Measurements from ENCODE around the genes ERP29, NAA25 and TRAFD1.

DNA sequence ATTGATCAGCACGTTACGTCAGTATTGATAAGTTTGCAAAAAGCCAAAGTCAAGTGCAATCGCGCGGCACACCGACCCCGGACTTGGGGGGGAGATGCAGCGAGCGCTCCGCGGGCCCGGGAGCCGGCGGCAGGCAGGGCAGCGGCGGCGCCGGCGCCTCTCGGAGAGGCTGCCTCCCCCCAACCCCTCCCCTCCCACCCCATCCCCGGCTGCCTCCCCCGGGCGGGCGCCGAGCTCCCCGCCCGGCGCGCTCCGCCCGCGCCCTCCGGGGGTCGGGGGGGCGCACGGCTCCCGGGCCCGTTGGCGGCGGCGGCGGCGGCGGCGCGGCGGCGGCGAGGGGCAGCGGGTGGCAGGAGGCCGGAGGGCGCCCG is 311 bp upstream of the CUX2 start:
- RRBS, result 5% methylated on average over 25 of the region's 53 CpGs

GRCh38 chr12:111107640-111108069 is 73.7 kb downstream of the CUX2 start:
- RRBS, result no CpG with 5 or more reads among the region's 3 CpGs

DNA sequence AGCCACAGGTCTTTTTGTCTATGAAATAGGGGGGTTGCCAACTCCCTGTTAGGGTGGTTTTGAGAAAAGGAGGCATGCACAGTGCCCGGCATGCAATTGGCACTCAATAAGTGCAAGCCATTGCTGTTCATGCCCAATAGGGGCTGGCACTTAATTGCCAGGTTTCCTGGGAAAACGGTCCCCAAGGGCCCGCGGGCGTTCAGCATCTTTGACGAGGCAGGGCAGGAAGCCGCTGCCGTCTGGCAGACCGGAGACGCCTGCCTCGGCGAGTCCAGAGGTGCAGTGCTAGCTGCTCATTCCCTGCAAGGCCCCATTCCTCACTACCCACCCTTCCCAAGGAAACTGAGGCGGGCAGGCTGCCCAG is 3.5 kb downstream of the SH2B3 start:
- RRBS, result no CpG with 5 or more reads among the region's 13 CpGs

GRCh38 chr12:111409869-111410991 is 4.5 kb downstream of the SH2B3 start:
- RRBS, result 11% methylated on average over 5 of the region's 26 CpGs

- RRBS, result no CpG with 5 or more reads among the region's 10 CpGs
These were observed 8.0 kb downstream of the SH2B3 start for GRCh38 chr12:111413584-111414163.

GRCh38 chr12:111420568-111421426 is 15.1 kb downstream of the SH2B3 start:
- RRBS, result no CpG with 5 or more reads among the region's 16 CpGs

DNA sequence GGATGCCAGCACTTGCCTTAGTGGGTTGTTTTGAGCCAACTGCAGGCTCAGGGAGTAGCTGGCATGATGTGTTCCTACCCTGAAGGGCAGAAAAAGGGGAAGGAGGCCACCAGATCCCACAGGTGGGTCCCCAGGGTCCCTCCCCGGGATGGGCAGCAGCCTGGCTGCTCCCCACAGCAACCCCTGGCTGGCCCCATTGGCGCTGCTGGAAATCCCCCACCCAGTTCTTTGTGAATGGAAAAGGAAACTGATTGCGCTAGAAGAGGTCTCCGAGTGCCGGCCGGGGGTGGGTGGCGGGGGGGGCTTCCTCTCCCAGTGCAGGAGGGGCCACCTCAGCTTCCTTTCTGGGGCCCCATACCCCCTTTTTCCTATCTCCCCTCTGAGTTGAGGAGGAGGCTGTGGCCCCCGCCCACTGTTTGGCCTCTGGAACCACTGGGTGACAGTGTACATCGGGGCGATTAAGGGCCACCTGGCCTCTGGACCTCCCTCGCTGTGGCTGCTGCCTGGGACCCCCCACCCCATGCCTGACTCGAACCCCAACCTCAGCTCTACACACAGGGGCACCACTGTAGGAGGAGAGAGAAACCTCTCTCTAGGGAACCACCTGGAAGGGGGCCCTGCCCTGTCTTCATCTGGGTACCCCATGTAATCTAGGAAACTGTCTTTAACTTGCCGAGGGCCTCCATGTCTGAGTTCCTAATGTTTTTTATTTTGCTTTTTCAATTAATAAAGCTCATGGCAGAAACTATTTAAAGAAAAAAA is 25.2 kb downstream of the SH2B3 start:
- RRBS, result no CpG with 5 or more reads among the region's 13 CpGs

DNA sequence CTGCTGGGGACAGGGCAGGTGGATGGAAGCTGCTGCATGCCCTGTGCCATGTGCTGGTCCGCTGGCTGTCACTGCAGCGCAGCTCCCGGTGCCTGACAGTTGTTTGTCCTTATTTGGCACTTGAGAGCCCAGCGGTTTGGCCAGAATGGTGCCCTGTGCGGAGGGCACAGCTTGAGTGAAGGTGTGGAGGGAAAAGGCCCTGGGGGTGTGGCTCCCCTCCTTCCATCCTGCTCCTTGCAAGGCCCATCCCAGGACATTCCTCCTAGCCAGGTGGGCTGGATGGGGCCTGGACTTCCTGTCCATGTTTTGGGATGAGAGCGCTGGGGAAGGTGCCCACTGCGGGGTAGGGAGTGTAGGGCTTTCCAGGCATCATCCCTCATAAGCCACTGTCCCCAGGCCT is 30.3 kb downstream of the SH2B3 start:
- RRBS, result no CpG with 5 or more reads among the region's 7 CpGs

DNA sequence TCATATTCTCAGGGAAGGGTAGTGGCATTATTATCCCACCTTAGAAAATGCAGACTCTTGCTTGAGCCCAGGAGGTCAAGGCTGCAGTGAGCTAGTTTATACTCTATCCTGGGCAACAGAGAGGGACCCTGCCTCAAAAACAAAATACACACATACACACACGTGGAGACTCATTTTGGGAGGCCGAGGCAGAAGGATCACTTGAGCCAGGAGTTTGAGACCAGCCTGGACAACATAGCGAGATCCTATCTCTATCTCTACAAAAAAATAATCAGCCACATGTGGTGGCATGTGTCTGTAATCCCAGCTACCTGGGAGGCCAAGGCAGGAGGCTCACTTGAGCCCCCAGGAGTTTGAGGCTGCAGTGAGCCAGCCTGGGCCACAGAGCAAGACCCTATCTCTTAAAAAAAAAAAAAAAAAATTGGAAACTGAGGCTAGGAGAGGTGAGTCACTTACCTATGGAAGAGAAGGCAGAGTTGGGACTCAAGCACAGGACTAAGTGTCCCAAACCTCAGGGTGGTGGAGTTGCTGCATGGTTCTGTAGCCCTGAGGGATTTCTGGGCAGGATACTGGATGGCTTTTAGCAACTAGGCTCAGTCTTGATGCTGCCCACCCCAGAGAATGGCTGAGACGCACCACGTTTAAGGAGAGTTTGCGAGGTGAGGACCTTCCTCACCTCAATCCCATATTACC is 35.4 kb downstream of the SH2B3 start:
- RRBS, result no CpG with 5 or more reads among the region's 6 CpGs

DNA sequence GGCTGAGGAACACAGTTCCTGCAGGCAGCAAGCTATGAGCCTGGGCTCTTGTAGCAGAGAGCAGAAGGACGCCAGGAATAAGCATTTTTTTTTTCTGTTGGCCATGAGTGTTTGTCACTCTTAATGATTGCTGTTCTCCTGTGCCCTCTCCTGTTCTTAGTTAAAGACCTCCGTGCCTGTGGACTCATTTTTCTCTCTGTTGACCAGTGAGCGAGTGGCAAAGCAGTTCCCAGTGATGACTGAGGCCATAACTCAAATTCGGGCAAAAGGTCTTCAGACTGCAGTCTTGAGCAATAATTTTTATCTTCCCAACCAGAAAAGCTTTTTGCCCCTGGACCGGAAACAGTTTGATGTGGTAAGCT is 19.7 kb downstream of the ACAD10 start:
- RRBS, result no CpG with 5 or more reads among the region's 5 CpGs

DNA sequence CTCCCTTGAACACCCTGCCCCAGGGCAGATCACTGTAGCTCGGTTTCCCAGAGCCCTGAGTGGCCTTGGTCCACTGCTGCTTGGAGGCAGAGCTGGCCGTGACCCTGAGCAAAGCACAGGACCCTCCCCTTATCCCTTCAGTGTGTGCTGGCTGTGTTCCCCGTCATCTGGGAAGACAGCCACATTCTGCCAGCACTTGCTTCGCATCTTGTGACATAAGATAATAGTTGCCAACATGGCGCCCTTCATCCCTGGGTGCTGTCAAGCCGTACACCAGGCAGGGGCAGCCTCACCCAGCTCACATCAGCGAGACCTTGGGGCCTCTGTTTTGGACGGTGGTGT is 12.1 kb upstream of the ALDH2 start:
- RRBS, result no CpG with 5 or more reads among the region's 8 CpGs

DNA sequence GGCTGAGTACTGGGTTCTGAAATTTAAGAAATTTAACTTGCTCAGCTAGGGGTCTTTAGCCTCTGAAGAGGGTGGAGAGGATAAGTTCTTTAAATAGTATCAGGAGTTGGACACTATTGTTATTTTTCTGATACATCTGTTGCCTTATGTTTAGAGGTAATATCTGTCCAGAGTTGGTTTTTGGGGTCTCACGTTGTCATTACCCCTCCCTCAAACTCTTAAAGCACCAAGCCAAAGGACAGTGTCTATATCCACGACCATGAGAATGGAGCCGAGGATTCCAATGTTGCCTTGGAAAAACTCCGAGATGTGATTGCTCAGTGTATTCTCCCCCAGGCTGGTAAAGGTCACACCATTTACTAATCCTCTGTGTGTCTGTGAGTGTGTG is 46.6 kb downstream of the MAPKAPK5 start:
- RRBS, result no CpG with 5 or more reads among the region's 4 CpGs

- RRBS, result 4% methylated on average over 13 of the region's 83 CpGs
These were observed at the start of gene ERP29 for GRCh38 chr12:112013280-112014482. Gene ERP29 (plus strand): TSS chr12:112013426.

GRCh38 chr12:112108295-112109288 is at the start of gene NAA25:
Gene NAA25 (minus strand): TSS chr12:112108783.
- RRBS, result 3% methylated on average over 29 of the region's 80 CpGs

- RRBS, result no CpG with 5 or more reads among the region's 10 CpGs
These were observed 3.4 kb upstream of the TRAFD1 start for GRCh38 chr12:112121753-112122469.

DNA sequence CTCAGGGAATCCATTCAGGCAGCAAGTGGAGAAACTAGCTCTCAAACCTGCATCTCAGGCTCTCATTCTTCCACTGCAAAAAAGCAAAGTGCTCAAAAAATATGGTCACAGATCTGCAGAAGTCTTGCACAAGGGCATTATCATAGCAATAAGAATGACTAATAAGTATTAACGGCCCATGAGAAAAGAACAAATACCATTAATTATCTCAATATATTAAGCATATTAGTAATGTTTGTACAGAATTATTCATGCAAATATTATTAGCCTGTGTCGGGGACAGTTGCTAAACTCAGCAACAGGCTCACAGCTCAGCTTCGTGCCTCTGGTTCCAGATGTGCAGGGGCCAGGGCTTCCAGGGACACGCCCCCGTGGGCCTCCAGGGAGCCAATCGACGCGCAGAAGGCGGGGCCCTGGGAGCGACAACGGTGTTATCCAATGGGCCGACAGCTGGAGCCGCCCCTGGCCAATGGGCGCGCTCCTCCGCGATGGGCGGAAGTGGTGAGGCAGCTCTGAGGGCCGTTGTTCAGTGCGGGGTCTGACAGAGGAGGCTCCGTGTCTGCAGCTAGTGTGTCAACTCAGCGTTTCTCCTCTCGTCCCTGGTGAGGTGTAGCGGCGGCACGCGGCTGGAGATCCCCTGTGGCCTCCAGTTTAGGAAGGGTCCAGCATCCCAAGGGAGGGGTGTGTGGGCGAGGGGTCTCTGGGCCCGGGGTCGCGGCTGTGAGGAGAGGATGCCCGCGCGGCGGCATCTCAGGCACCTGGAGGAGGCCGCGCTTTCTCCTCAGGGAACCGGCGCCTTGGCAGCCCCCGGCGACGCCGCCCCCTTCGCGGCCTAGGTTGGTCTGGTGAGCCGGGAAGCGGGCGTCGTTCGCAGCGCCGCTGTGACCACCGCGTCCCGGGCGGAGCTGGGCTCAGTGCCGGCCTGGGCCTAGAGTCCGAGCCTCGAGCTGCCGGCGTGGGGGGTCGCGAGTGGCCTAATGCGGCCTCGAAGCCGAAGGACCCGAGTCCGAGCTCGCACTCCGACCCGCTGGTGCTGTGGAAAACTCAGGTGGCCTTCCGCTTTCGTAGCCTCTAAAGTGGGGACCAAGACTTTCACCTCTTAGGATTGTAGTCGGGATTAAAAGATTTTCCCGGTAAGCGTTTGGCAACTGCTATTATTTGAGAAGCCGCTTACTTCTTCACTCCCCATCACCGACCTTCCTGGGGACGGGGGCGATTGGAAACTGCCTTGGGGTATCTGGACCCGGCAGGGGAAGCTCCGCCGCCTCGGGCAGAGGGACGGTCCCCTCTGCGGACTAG is at the start of gene TRAFD1:
Gene TRAFD1 (plus strand): TSS at position 544 of the 1,299 bp plus-strand sequence.
- RRBS, result 3% methylated on average over 29 of the region's 86 CpGs

GRCh38 chr12:112175562-112176164 is 50.3 kb downstream of the TRAFD1 start:
- RRBS, result no CpG with 5 or more reads among the region's 18 CpGs

- RRBS, result no CpG with 5 or more reads among the region's 1 CpG
These were observed 122.8 kb downstream of the TRAFD1 start for GRCh38 chr12:112247991-112248655.

DNA sequence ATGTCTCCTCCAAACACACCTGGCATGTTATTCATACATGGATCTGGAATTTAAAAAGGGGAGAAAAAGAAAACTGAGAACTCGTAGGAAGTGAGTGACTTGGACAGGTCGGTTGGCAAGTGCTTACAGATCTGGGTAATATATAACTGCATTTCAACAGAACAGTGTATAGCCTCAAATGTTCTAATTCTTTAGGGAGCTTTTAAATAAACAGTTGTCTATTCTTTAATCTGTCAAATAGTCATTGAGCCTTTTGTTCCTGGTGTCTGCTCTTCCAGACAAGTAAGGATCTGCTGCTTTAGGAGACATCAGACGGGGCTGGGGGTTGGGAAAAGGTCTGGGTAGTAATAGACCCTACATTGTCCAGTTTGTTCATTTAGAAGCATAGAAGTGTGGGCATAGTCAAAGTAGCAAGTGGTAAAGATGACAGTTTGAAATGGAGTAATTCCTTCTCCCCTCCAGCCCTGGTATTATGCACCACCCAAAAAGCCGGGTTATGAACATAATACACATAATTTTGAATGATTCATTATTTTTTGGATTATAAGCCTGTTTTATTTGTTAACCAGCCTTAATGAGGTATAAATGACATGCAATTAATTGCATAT is 2.0 kb downstream of the PTPN11 start:
- RRBS, result no CpG with 5 or more reads among the region's 4 CpGs

All from epidermal melanocyte (primary cell).